Left colon (tissue), 1 donor: ENCODE measurements around a stretch of chr11.

DNA sequence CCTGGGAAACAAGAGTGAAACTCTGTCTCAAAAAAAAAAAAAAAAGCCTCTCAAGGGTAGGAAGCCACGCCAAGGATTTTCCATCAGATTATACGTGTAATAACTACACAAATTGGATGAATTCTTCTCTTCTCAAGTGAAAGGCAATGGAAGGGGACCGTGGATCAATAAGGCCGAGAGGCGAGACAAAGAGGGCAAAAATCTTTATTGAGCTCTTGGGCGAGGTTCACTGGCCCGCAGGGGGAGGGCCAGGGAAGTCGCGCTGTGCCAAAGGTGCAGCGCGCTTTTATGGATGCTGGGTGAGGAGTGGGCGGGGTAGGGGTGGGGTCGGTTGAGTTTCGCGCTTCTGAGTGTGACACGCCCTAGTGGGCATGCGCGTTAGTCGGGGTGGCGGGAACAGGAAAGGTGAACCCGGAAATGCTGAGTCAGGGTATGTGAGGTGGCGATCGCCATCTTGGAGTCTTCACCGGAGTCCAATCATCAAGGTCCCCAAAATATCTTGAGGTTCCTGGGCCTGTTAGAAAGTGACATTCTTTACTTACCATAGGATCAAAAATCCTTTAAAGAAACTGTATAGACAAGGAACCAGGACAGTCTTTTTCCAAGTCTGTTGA is 16.6 kb upstream of the ZBTB44 start:
- PRO-cap: no peak

GRCh38 chr11:130388880-130389279 is 39.5 kb downstream of the ADAMTS8 start:
- PRO-cap: no peak

DNA sequence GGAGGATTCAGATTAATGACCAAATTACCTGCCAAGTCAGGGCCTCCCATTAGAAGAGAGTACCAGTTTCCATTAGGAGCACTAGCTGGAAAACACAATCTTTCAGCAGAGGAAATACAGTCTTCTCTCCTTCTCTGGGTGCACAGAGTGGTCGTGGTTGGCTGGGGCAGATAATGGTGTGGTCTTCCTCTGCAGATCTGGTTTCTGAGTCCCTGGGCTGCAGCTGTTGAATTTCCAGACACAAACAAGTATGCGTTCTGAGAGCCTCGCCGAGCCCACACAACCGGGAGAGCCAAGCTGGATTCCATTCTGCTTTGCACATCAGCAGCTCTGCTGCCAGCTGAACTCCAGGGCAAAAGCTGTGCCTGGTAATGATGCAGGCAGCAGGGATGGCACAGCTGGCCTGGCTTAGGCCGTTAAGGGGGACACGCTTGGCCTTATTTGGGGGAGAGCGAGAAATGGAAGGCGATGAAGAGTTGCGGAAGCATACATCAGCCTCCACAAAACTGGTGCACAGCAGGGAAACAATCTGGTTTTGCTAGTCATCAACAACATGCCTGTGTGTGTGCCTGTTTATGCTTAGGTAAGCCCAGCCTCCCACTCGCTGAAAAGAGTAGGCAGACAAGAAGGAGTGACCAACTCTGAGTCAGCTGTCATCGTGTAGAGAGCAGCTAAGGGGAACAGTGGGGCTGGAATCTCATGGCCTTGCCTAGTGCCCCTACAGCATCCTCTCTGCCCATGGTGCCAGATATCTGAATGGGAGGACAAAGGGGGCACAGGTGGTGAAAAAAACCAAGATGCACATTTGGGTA is 25.1 kb downstream of the ADAMTS8 start:
- PRO-cap: no peak

- PRO-cap: no peak
Measured at GRCh38 chr11:130476229-130476888, 27.9 kb downstream of the ADAMTS15 start.

DNA sequence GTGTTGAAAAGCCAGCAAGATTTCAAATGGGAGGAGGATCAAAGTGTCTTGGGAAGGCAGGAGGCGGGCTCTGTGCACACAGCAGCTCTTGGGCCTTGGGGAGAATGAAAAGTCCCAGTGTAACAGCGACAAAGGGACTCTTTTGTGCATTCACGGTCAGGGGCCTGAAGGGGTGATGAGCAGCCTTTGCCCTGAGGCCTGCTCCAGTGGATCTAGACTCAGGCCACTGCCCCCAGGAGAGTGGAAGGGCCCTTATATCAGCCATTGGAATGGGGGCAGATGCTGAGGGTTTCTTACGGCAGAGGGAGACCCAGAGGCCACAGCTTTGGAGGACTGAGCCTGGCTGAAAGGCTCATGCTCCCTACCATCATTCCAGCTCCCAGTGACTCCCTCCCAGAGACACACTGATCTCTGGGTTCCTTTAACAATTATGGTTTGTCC is 135.5 kb downstream of the ADAMTS15 start:
- PRO-cap: no peak

DNA sequence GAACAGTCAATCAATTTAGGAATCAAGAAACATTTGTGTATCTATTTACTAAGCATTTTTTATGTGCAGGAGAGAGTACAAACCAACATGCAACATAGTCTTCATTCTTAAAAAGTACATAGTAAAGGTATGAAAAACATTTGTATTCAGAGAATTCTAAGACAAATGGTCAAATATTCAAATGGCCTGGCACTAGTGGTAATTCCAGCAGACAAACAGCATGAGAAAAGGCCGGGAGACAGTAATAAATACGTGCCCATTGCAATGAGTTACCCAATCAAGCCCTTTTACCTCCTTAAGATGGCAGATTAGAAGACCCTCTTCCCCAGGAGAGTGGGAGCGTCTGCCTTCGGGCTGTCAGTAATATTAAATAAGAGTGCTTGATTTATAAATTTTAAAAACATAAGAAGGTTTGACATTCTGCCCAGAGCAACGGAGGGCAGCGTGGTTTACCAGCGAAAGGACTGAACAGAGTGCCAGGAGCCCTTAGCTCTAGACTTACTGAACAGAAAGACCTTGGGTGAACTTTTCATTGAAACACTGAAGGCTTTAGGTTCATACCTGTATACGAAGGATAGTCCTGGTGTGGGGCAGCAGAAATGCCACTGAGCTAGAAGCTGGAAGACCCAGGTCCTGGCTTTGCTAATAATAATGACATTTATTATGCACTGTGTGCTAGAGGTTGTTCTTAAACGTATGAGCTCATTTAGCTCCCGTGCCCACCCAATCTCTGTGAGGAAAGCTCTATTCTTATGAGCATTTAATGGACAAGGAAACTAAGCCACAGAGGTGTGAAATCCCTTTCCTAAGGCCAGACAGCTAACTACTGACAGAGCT is 49.8 kb downstream of the SNX19 start:
- PRO-cap: no peak

DNA sequence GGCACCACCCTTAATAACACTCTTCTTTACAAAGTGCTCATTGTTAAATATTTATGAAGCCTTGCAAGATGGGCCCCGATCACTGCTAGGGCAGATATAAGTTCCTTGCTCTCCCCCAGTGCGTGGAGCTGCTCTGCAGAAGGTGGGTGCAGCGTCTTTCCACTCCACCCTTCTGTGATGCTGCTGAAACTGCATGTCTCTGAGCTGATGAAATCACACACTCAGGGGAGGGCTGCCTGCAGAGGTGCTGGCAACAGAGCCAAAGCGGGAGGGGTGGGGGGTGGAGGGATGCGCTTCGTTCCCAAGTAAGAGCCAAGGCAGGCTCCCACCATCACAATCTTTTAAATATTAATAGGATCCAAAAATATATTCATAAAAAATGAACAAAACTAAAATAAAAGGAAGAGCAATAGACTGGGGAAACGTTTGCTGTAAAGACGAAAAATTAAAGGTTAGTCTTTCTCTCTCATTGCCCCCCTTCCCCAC is 116.5 kb upstream of the NTM start:
- PRO-cap: no peak

DNA sequence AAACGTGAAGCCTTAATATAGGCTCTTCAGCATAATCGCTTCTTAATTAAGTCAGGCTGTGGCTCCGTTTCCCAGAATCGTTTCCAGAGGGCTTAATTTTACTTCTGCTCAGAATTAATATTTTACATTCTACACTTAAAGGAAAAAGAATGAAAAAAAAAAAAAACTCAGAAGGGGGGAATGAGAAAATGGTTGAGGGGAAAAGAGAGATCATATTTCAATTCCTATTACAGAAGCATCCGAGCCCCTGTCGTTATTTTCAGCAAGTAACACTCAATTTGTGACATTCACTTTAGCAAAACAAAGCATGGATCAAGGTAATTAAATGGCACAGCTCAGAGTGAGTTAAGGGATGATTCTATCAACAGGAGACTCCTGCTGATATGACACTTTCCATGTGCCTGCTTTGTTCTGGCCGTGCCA is 272.5 kb downstream of the NTM start:
- PRO-cap: no peak

DNA sequence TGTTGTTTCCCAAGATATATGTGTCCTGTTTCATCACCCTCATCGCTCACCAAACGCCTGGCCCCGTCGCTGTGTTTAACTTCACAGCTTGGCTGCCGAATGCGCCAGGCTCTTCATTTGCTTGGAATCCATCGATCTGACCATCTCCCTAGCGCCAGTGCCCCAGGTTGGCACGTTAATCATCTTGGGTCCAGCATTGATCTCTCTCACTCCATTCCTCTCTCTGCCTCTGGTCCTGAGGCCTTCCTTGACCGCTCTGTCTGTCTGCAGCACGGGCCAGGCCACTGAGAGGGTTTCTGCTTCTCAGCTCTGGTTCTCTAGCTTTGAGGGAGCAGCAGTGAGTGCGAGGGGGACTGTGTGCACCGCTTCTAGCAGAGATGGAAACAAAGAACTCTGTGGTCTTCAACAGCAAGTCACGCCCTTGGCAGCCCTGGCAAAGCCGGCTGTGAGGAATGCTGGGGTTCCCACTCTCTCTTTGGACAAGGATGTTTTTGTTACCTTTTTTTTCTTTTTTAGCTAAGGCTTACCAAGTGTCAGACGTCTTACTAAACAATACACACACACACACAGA is 292.9 kb downstream of the NTM start:
- PRO-cap: no peak

DNA sequence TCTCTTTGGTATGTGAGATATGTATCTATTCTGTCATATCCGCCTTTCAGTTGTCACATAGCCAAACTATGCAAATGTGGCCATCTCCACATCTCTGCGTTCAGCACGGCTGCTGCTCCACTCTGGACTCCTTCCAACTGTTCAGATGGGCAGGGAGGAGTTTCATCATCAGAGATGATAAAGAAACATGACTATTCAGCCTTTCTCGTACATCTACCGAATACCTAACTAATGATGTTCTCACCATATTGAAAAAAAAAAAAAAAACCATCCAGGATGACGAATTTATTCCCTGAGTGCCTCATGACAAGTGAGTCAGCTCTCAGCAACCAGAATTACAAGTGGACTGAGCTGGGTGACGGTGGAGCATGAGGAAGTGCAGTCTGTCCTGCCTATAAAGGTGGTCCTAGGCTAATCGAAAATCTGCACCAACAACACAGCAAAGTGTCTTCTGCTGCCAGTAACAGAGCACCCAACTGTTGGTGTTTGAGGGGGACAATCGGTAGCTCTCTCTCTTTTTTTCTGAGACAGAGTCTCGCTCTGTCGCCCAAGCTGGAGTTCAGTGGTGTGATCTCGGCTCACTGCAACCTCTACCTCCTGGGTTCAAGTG is 899.5 kb downstream of the OPCML start:
- PRO-cap: no peak

- PRO-cap: no peak
Measured at GRCh38 chr11:132718959-132719665, 813.2 kb downstream of the OPCML start.

- PRO-cap: no peak
Measured at GRCh38 chr11:133697208-133697759, 148.0 kb downstream of the SPATA19 start.

DNA sequence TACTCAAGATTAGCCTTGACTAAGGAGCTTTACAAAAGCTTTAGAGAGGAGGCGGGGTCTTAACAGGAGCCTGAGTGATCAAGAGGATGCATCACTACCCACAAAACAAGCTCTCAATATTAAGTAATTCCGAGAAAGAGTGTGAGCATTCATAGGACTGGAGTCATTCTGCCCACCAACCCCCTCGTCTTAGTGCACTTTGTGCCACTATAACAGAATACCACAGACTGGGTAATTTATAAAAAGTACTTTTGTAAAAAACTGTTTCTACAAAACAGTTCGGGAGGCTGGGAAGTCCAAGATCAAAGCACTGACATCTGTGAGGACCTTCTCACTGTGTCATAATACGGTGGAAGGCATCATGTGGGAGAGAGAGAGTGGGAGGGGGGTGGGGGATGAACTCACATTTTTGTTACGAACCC is 102.8 kb downstream of the SPATA19 start:
- PRO-cap: no peak

DNA sequence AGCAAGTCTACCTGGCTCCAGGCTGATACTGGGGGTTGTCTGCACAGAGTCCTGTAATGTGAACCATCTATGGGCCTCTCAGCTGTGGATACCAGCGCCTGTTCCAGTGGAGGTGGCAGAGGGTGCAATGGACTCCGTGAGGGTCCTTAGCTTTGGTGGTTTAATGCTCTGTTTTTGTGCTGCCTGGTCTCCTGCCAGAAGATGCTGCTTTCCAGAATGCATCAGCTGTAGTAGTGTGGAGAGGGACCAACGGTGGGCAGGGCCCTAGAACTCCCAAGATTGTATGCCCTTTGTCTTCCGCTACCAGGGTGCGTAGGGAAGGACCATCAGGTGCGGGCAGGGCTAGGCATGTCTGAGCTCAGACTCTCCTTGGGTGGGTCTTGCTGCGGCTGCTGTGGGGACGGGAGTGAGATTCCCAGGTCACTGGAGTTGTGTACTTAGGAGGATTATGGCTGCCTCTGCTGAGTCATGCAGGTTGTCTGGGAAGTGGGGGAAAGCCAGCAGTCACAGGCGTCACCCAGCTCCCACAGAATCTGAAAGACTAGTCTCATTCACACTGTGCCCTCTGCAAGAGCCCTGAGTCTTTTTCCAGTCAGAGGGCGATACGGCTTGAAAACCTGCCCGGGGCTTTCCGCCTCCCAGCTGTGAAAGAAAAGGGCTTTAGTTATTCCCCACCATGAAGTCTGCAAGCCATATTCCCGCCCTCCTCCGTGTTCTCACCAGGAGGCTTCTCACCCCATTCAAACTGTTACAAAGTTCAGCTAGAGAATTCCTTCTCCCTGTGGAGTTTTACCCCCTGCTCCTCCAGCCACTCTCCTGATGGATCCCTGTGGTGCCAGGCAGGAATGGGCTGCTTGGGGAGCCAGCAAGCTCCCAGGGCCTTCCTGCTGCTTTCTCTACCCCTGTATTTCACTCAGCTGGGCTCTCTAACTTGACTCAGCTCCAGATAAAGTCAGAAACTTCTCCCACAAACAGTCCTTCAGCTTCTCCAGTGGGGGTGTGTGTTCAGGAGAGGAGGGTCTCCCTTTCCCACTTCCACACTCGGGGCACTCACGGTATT is 9.1 kb upstream of the SPATA19 start:
- PRO-cap: no peak

GRCh38 chr11:134015518-134016082 is 53.3 kb upstream of the JAM3 start:
- PRO-cap: no peak

DNA sequence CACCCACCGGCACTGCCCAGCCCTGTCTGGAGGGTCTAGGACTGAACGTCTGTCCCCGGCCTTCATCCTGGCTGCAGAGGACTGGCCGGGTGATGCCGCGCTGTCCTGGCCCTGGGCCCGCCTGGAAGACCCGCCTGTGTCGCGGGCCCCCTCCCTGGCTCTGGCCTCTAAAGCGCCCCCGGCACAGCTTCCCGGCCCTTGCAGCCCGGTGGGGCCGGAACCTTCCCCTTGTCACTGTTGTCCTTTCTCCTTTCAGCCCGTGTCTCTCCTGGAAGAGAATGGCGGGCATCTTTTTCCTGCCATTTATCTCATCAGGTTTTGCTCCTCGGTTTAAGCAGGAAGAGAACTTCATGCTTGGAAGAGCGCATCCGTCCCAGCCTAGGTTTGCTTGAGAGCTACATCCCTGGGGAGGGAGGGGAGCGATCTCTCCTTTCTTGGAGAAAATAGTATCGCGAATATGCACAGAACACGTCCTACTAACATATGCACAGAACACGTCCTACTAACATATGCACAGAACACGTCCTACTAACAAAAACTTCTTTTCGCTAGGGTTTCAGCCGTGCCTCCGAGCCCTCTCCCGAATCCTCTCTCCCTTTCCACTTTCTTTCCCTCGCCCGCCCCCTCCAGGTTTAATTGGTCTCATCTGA is 1.0 kb downstream of the GLB1L3 start:
- PRO-cap: no peak

GRCh38 chr11:134393358-134393930 is 18.6 kb downstream of the B3GAT1 start:
- PRO-cap: no peak

GRCh38 chr11:134398028-134398300 is 14.1 kb downstream of the B3GAT1 start:
- PRO-cap: no peak

DNA sequence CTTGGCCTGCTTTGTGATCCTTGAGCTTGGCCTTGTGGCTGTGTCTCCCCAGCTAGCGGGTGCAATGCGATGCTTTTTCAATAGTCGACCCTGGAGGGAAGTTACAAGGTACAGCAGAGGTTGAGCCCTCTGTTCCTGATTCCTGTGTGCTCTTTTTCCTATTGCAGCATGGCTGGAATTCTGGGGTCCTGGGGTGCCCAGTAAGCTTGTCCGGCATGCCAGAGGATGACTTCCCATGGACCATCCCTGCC is 225.6 kb upstream of the B3GAT1 start:
- PRO-cap: no peak